ENCODE data around the genes SP3 and LNPK.

- PRO-cap: no peak
Observed at GRCh38 chr2:173210502-173210854, 134.8 kb downstream of the MAP3K20 start.

DNA sequence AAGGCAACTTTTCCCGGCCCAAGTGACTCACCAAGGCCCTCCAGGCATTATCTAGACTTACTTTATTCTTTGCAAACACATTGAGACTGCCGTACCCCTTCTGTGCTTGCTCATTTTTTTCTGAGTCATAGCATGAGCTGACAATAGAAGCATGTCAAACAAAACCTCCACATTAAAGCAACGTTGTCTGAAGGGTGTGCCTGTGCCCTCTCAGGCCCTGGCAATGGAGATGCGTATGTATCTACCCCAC is 298.1 kb downstream of the CDCA7 start:
- PRO-cap: no peak

DNA sequence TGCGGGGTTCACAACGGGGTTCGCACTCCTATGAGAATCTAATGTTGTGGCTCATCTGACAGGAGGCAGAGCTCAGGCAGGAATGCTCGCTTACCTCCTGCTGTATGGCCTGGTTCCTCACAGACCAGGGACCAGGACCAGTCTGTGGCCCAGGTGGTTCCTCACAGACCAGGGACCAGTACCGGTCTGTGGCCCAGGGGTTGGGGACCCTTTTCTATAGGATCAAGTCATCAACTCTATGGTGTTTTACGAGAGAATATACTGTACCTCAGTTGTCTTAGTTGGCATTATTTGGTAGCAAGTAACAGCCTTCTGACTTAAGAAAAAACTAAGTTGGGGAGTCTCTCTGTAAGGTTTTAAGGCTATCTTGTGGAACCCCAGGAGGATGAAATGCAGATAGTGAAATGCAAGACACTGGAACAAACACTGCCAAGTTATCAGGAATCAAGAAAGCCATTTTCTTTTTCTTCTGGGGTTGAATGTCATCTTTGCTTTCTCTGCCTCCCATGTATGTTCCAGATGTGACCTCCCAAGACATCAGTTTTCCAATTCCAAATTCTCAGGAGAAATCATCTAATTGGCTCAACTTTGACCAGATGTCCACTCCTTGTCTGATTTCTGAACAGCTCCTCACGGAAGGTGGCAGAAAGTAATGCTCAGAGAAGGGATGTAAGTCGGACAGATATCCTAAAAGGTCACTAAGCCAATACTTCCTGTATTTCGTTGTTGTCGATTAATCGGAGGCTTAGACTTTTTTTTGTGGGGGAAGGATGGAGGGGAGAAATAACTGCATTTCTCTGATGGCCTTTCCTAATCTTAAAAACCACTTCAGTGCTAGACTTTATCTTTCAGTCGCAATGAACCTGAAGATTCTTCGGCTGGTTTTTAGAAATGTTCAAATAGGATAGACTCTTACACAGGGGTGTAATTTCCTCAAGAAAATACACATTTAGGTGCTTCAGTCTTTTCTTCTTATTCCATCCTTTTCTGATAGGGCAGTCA is 60.8 kb downstream of the SP3 start:
- PRO-cap: no peak

GRCh38 chr2:173936647-173937585 is 28.3 kb downstream of the SP3 start:
- PRO-cap: no peak

DNA sequence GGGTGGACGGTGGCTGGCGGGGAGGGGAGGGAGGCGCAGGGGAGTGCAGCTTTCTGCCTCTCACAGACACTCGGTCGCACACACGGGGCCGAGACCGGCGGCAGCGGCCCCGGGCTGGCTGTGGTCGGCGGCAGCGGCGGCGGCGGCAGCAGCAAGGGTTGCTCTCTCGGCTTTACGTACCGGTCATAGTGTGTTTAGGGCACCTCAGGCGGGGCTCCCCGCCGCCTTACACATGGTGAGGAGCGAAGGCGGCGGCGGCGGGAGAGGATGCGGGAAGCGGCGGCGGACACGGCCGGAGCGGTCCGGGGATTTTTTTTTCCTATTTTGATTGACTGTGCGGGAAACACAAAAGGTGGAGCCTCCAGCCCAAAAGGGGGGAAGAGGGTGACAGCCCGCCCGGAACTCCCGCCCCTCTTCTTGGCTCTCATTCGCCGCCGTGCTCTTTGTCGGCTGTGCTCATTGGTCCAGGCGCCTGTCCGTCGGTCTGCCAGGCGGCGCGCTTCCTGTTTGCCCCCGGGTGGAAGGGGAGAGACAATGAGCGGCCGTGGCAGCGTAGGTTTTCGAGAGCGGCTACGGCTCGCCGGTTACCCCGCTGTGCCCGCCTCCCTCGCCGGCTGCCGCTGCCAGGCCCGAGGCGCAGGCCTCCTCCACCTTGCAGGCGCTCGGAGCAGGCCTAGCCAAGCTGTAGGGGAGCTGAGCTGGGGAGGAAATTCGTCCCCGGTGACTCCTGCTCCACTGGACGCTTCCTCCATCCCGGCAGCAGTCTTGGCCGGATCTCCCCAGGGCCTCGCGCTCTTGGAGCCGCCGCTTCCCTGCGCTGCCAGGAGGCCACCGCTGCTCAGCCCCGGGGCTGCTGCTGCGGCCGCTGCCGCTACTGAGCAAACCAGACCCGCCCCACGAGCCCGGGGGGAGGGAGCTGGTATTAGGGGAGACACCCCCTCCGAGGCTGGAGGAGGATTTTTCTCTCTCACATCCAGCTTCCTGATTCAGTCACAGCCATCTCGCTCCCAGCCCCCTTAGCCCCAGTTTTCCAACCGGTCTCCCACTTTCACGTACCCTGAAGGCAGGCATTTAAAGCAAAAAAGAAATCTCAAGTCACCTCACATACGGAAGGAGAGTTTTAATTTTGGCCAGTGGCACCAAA is at the start of gene SP3:
Gene SP3, minus strand, starts transcription at position 389 of the 1,144 bp plus-strand sequence.
- PRO-cap: bidirectional peak, plus-strand start at position 528 of the sequence, minus-strand start at position 321 of the sequence; bidirectional peak, plus-strand start at position 989 of the sequence, minus-strand start at position 876 of the sequence

GRCh38 chr2:174071968-174072631 is 106.9 kb upstream of the SP3 start:
- PRO-cap: no peak

DNA sequence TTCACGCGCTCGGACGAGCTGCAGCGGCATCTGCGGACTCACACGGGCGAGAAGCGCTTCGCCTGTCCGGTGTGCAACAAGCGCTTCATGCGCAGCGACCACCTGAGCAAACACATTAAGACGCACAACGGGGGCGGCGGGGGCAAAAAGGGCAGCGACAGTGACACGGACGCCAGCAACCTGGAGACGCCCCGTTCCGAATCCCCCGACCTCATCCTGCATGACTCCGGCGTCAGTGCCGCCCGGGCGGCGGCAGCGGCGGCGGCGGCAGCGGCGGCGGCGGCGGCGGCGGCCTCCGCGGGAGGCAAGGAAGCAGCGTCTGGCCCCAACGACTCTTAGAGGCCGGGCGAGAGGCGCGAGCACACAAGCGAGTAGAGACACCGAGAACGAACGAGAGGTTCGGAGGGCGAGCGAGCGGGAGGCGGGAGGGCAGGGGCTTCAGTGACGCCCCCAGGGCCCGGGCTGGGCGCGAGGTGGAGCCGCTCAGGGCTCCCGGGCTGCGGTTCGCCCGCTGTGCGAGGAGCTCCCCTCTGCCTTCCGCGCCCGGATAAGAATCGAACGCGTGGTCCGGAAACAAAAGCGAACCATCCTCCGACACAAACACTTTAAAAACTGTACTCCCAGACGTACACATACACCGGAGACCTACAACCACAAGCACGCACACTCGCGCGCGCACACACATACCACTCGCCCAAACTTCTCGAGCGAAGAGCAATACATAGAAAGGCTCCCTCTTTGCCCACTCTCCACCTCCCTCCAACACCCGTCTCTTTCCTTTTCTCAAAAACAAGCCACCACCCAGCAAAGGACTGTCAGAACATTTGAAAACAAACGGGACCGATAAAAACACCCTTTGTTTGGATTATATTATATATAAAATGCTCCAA is 2.7 kb downstream of the SP9 start:
- PRO-cap: no peak

DNA sequence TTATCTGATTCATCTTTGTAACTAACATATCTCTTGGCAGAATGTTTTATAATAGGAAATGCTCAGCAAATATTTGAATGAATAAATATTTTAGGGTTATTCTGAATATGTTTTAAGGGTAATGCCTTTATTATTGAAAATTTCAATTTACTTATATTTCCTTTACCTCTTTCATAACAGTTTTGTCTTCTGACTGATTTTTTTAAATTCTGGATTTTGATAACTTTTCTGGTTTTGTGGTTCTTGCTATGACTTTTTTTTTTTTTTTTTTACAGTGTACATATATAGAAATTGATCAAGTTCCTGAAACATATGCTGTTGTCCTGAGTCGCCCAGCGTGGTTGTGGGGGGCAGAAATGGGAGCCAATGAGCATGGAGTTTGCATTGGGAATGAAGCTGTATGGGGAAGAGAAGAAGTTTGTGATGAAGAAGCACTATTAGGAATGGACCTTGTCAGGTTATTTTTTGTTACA is 4.2 kb downstream of the SCRN3 start:
- PRO-cap: no peak

- PRO-cap: no peak
Observed at GRCh38 chr2:174558405-174558731, 39.2 kb downstream of the WIPF1 start.

GRCh38 chr2:174585691-174586402 is 11.8 kb downstream of the WIPF1 start:
- PRO-cap: no peak

- PRO-cap: no peak
Observed at GRCh38 chr2:174599311-174599870, 1.8 kb upstream of the WIPF1 start.

GRCh38 chr2:174626599-174627200 is 29.1 kb upstream of the WIPF1 start:
- PRO-cap: no peak

DNA sequence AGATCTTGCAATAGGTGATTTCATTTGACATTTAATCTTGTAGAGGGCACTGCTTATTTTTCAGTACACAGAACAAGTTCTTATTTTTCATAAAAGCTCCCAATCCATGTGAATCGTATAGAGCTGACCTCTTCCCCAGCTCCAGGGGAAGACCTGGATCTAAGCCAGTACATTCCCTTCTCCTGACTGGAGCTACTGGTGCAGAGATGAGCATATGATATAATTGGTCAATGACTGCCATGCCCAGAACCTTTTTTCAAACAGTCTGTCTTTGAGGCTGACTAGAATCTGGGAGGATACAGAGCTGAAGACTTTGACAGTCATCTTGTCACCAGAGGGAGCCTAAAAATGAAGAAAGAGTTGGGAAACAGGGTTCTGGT is 72.3 kb upstream of the CHRNA1 start:
- PRO-cap: no peak

GRCh38 chr2:175167040-175167269 is 1.0 kb downstream of the ATF2 start:
- PRO-cap: no peak

DNA sequence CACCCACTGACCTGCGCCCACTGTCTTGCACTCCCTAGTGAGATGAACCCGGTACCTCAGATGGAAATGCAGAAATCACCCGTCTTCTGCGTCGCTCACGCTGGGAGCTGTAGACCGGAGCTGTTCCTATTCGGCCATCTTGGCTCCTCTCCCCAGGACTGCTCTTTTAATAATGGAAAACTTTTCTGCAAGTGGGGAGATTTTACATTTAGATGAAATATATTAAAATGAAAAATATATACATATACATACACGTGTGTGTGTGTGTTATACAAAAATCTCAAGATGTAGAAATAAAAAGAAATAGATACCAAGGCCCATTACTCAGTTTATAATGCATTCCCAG is 297.4 kb downstream of the LNPK start:
- PRO-cap: no peak

DNA sequence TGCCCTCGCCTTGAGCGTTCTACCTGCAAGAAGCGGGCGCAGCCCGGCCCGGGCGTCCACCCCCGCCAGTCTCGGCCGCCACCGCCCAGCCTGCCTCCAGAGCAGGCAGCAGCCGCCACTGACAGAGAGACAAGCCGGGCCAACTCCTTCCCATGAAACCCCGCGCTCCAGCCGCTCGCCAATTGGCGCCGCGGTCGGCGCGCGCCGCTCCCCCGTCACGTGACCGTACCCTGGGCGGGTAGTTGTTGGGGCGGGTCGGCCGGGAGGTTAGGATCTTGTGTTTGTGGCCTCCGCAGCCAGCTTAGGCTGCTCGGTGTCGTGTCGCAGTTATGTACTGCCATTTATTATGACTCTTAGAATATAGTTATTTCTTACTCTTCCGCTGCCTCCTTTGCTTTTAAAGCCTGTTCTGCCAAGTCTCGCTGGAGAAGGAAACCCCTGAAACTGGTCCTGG is at the start of gene LNPK:
Gene LNPK, minus strand, starts transcription at position 131 of the 454 bp plus-strand sequence.
- PRO-cap: bidirectional peak, plus-strand start at position 241 of the sequence, minus-strand start at position 102 of the sequence

GRCh38 chr2:176109110-176110048 is 2.3 kb downstream of the HOXD11 start:
- PRO-cap: no peak

DNA sequence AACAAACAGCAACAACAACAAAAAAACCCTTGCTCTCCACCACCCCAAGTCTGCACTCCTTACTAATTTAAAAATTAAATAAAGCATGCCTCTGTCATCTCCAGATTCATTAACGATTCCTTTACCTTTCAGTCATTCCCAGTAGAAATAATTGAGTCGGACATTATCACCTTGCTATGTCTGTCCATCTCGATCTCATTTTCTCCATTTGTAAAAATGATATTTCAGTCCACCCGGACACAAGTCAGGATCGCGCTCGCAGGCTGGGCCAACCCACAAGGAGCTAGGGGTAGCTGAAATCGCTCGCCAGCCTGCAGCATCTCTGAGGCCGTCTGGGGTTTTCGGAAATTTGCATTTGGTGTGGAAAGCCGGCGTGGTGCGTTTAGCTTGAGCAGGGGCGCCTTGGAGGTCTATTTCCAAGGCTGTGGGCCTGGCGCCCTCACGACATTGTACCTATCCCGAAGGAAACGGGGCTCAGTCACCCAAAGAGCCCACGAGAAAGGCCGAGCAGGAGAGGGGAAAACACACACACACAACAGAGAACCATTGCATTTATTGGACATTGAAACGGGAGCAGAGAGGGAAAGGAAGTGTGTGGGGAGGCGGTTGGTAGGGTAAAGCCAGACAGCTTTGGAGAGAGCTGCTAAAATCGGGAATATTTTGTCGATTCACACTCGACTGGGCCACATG is 1.4 kb upstream of the HOXD8 start:
- PRO-cap: no peak

DNA sequence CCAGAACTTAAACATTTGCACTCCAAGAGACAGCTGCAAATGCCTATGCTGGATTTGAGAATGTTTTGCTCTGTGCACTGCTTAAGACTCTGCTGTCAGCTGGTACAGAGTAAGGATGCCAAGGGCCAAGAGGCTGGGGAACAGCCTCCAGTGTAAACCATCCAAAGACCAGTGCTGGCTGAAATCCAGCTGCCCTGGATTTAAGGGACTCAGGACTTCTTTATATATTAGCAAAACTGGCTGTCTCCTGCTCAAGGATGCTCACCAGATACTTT is 3.9 kb downstream of the HOXD8 start:
- PRO-cap: no peak

- PRO-cap: no peak
Observed at GRCh38 chr2:176140381-176141016, 10.9 kb upstream of the HOXD4 start.

Measured in right cardiac atrium (tissue), 1 donor.